ENCODE measurements around a stretch of chr12.

DNA sequence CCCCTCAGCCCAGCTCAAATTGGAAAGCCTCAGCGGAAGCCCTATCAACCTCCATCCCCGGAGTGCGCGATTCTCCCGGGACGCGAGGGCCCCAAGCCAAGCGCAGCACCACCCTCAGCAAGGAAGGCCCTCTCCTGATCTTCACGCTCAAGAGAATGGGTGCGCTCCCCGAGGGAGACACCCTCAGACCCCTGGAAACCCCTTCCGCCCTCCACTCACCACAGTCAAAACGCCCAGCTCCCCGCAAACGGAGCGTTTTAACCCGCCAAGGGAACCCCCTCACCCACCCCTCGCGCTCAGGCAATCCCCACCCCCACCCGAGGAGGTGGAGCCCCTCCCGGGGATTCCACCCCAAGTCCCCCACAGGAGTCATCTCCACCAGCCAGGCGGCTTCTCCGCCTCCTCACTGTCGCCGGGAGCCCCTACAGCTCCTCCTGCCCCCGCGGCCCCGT, 645 bp downstream of the BAZ2A start:
- PRO-cap, result no peak

DNA sequence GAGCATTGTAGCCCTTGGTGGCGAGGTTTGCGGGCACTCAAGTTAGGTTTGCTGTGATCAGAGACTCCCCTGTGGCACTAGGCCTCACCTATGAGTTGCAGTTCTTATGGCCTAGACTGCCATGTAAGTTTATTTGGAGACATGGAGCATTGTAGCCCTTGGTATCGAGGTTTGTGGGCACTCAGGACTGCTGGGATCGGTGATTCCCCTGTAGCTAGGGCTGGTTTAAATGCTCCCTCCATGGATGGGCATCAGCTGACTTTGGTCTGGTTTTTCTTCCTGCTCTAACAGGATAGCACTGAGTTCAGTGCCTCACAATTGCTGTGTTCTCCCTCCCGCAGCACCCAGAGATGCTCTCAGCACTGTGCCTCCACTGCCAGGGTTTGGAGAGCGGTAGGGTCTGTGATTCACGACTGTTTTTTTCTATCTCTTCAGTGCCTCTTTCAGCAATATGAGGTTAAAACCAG, 8.1 kb downstream of the RDH16 start:
- PRO-cap, result no peak

GRCh38 chr12:57056818-57057901, 7.2 kb upstream of the MYO1A start:
- PRO-cap, result no peak

DNA sequence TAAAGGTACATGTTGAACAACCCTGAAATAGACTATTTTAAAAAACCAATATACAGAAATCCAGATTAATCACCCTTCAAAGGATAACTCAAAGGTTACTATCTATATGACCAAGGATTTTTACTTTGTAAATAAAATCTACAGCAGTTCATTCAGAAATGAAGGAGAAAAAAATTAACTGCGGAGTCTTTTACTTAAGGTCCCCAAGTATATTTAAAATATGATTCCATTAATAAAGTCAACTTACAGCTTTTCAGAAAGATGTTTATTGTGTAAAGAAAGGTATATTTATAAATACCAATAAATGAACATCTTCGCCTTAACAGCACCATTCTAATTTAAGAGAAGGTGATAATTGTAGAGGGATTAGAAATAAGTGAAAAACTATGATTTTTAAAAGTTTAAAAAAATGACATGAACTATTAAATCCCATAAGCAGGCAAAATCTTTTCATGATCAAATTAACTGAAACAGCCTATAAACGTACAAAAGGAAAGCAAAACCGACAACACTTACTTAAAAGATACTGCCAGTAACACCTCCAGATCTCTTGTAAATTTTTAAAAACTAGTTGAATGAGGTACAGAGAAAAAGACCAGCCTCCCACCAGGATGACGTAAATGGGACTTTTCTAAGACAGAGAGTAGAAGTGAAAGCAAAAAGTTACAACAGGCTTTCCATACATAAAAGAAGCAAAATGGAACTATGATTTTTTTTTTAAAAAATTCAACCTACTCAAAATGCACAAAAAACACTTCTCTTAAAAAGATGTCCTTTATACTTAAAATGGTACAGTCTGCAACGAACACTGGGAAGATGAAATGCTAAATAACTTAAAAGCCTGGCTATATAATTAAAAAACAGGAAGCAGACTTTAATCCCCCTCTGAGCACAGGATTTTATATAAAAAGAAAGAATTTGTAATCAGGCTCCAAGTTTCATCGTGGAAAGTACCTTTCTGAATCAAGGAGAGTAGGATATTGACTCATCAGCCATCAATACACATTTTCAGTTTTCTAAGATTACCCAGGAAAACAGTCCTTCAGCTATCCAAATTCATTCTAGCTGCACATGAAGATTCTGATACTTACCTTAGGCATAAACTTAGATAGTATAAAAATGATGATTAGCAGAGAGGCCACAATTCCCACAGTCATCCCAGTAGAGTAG, 14.0 kb upstream of the MYO1A start:
- PRO-cap, result unidirectional peak, minus-strand start at position 552 of the sequence

- PRO-cap, result no peak
Measured at GRCh38 chr12:57079475-57079684, 789 bp upstream of the NEMP1 start.

GRCh38 chr12:57094456-57095330, 5.8 kb downstream of the NAB2 start:
- PRO-cap, result no peak

DNA sequence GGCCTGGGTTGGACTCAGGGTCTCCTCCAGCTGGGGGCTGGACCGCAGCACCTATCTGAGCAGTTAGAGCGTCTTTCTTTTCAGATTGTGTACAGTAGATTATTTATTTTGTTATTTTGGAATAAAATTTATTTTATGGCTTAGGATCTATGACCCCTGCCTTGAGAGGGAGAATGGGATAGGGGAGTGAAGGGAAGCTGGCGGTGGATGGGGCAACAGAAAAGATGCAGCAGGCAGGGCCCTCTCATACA, 6.3 kb downstream of the NAB2 start:
- PRO-cap, result no peak

DNA sequence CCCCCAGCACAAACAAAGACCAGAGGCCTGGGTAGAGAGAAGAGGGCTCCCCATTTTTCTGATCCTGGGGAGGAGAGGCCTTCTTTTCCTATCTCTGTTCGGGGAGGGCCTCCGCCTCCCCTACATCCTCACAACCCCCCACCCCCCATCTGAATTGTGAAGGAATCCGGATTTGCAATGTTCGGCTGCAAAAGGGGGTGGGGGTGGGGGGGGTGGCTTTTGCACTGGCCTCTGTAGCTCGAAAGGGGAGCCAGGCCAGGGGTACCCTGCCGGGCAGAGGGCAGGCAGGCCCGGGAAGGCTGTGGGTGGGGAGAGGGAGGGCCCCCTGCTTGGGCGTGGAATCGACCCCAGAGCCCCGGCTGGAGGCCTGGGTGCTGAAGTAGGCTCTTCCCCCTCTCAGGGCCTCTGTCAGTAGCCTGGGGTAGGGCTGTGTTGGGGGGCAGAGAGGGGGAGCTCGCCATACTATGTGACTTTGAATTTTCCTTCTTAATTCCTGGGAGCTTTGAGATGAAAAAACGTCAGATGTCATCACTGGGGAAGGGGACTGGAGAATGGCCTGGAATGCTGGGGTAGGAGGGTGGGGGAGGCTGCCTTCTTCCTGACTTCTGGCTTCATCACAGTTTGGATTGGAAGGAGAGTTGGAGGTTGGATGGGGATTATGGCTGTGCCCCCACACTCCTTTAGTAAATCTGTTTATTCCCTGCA, 1.1 kb downstream of the LRP1 start:
- PRO-cap, result unidirectional peak, minus-strand start at position 546 of the sequence

GRCh38 chr12:57210013-57210674, 6.5 kb upstream of the NXPH4 start:
- PRO-cap, result no peak

- PRO-cap, result no peak
Measured at GRCh38 chr12:57211759-57212031, 4.9 kb upstream of the NXPH4 start.

GRCh38 chr12:57226032-57226675, 3.4 kb upstream of the SHMT2 start:
- PRO-cap, result no peak

DNA sequence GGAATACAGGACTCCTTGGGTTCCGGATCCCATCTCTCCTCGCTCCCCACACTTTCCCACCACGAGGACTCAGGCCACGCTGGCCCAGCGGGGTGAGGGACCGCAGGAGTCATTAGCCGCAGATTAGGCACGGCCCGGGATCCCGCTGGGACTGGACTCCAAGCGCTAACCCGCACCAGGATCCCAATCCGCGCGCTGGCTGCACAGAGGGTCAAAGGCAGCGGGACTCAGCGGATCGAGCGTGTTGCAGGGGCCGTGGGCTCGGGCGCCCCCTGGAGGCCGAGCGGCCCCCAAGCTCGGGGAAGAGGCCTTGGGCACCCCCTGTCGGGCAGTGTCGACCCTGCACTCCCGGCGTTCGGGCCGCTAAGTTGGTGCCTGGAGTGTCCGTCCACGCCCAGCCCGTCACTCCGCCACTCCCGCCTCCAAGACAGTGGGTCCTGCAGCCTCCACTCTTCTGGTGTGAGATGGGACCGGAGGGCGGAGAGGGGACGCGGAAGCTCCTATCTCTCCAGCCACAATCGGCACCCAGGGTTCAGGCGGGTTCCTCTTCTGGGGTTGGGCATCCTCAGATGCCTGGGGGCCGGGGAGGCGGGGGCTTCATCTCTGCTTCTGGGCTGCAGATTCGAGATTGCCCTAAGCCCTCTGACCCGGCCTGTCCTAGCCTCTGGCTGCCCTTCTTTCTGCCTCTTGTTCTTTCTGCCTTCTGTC, 2.2 kb upstream of the NDUFA4L2 start:
- PRO-cap, result bidirectional peak, plus-strand start at position 462 of the sequence, minus-strand start at position 219 of the sequence

GRCh38 chr12:57242992-57244284, 6.5 kb upstream of the NDUFA4L2 start:
- PRO-cap, result no peak

DNA sequence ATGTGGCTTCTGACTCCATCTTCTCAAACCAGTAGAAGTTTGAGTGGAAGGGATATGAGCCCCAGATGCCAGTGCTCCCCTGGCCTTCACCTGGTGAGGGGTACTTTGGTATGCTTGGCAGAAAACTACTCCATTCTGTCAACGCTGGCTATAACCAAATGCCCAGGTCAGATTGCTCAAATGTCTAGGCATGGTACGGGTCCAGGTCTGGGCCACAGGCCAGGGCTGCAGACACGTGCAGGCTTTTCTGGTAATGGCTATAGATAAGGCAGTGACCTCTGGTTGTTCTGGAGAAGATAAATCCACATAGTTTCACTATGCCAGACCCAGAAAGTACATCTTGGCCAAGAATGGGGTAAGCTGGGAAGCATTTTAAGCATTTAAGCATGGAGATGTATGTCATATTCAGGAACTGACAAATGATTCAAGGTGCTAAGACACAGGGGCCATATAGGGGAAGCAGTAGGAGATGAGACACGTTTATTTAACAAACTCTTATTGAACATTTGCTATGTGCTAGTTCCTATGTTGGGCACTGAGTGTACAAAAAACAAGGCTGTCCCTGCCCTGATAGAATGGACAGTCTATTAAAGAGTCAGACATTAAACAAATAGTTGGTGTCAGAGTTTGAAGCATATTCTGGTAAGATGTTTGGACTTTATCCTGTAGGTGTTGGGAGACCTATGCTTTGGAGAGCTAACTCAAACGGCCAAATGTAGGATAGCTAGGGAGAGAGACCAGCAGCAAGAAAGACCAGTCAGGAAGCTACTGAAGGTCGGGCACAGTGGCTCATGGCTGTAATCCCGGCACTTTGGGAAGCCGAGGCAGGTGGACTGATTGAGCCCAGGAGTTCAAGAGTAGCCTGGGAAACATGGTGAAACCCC, 8.5 kb upstream of the STAC3 start:
- PRO-cap, result no peak

GRCh38 chr12:57310121-57310567, 59.2 kb upstream of the STAC3 start:
- PRO-cap, result no peak

DNA sequence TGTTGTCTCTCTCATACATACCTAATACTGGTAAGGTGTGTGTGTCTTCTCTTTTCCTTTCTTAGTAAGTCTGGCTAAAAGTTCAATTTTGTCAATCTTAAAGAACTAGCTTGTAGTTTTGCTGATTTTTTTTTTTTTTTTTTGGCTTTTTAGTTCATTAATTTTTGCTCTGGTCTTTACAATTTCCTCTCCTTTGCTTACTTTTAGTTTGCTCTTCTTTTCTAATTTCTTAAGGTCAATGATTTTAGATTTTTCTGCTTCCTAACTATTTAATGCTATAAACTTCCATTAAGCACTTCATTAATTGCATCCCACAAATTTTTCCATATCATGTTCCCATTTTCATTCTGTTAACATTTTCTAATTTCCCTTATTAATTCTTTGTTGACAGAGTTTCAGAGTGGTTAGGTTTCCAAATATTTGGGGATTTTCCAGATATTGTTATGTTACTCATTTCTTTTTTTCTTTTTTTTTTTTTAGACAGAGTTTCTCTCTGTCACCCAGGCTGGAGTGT, 73.3 kb downstream of the R3HDM2 start:
- PRO-cap, result no peak

DNA sequence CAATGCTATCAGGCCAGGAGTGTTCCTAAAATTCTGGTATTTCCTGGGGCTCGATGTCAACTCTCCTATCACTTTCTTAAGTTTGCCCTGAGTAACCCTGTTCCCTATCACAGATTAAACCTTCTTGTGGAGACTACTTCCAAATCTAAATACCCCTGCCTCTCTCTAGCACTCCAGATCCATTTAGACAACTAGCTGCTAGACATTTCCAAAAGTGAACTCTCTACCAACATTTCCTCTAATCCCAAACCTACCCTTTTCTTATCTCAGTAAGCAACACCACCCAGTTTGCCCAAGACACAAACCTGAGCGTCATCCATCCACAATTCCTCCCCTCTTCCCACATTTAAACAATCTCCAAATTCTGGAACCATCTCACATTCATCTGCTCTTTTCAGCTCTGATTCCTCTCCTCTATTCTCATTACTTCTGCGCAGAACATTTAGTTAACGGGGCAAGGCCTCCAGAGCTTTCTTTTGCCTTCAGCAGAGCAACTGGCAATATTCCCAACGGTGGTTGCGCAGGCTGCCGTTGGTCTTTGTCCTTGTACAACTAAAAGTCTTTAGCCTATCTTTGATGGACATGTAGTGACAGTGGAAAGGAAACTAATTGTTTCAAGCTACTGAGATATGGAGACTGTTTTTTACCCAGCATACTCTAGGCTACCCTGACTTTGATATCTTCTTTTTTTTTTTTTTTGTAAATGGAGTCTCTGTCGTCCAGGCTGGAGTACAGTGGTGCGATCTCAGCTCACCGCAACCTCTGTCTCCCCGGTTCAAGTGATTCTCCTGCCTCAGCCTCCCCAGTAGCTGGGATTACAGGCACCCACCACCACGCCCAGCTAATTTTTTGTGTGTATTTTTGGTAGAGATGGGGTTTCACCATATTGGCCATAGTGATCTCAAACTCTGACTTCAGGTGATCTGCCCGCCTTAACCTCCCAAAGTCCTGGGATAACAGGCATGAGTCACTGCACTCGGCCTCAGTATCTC, 12.7 kb downstream of the R3HDM2 start:
- PRO-cap, result no peak

GRCh38 chr12:57488214-57489303, 691 bp downstream of the MARS1 start:
- PRO-cap, result unidirectional peak, minus-strand start at chr12:57488789

DNA sequence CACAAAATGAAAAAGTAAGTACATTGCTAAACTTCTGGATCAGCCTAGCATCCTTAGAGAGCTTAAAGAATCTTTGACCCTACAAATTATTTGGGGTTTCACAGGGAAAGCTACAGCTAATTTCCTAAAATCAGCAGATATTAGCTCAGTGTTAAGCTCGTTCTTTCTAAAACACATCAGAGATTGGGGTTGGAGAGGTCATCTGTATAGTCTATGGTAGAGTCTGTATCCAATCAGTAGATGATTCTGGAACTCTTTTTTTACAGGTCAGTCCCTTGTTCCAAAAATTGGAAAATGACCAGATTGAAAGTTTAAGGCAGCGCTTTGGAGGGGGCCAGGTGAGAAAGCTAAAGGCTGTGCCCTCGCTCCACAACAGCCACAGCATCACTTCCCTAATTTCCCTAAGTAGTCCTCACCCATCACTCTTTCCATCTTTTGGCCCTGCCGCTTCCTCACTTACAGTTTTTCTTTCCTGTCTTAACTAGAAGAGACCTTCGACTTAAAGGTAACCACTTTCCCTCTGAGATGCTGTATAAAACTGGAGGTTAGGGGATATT, 4.6 kb downstream of the DDIT3 start:
- PRO-cap, result no peak

GRCh38 chr12:57617938-57618265, 6.7 kb downstream of the ARHGEF25 start:
- PRO-cap, result no peak

Measured in colonic mucosa (tissue), 1 donor.